Ileum (tissue), 1 donor: ENCODE results near the gene PRKRA.

- PRO-cap: no peak
These were observed 77.6 kb downstream of the OSBPL6 start for GRCh38 chr2:178271803-178272354.

GRCh38 chr2:178450837-178451230, at the start of gene PRKRA:
TSS of gene PRKRA (minus strand) at chr2:178451175.
- PRO-cap: bidirectional peak, plus-strand start at chr2:178450878, minus-strand start at chr2:178450706; bidirectional peak, plus-strand start at chr2:178451335, minus-strand start at chr2:178451153

GRCh38 chr2:178477700-178478166, 667 bp downstream of the FKBP7 start:
- PRO-cap: no peak

GRCh38 chr2:178547492-178547786, 67.2 kb downstream of the PLEKHA3 start:
- PRO-cap: no peak

DNA sequence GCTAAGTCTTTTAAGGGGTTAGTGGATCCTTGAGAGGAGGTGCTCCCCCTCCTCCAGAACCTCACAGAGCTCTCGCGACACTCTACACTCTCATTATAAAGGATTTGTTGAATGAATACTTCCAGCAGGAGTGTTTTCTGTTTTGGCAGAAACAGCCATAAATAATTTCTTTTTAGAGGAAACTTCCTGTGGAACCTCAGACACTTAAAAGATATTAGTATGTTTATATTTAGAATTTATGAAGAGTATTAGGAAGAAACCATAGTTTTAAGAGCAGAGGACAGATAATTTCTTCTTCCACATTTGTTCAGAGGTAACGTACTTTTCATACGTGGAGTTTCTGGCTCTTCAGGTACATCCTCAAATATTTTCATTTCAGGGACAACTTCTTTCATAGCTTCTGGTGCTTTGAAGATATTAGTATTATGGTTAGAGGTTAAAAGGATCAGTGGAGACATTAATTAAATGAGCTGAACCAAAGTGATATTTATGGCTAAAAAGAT, 142.1 kb downstream of the TTN start:
- PRO-cap: no peak

DNA sequence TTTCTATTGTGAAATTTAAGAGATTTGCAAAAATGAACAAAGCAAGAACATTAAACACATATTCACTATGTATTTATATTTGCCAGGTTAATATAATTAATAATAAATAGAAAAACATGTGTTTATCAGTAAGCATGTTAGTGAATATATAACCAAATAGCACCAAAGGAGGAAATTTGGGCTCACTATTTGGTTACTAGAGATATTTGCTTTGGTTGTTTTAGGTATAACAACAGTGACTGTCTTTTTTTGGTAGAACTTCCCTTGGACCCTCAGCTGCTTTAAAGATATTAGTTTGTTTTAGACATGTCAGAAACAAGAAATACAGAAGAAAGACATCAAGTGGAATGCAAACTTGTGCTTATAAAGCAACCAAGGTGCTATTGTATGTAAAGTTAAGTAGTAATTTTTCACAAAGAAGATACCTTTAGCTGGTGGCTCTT, 136.5 kb downstream of the TTN start:
- PRO-cap: no peak

DNA sequence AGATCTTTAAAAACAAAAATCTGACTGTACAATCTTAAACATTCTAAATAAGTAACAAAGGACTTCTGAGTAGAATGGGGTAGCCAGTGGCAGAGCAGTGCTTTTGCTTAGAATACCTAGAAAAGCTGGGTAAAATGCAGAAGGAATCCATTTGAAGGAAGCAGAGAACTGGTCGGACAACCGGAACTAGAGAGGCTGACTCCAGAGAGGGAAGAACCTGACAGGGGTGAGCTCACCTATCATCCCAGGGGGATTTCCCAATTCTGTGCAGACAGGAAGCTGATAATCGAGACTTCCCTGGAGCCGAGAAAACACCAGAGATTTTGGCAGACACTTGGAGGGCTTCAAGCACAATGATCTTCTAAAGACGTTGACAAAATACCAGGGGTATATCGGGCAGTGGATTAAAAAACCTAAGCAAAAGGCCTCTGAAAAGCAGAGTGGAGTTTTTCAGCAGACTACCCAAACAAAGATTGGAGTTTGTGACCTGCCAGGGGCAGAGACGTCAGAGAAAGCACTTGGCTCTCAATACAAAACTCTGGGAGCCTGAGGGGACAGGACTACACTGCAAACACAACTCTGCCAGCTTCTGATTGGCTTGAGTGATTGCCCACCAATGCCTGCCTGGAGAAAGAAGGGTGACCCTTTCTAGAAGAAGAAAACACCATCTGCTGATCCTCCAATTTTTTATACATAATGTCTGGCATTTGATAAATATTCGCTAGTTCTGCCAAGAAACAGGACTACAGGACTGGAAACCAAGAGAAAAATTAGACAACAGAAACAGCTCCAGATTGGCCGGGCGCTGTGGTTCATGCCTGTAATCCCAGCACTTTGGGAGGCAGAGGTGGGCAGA, 67.5 kb upstream of the TTN start:
- PRO-cap: no peak

- PRO-cap: no peak
These were observed 93.5 kb upstream of the CCDC141 start for GRCh38 chr2:179143377-179143907.

DNA sequence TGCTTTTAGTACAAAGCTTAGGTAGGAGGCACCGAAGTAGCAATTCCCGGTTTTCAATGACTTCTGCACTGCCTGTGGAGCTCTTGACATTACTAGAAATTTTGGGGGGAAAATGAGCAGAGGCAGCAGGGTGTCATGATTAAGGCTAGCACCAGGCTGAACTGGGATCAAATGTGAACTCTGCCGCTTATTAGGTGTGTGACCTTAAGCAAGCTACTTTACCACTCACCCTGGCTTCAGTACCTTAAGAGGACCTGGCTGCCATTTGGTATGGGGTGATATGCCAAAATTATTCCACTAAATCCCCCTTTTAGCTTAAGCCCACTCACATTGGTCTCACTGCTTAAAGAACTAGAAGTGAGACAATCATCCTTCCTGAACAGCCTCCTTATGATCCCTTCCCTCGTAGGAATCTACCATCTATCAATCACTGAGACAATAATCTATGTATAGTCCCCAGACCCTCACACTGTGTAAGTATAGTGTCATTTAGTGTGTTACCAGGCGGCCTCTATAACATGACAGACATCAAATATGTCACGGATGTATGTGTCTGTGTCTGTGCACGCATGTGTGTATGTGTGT, 36.9 kb downstream of the SESTD1 start:
- PRO-cap: no peak

DNA sequence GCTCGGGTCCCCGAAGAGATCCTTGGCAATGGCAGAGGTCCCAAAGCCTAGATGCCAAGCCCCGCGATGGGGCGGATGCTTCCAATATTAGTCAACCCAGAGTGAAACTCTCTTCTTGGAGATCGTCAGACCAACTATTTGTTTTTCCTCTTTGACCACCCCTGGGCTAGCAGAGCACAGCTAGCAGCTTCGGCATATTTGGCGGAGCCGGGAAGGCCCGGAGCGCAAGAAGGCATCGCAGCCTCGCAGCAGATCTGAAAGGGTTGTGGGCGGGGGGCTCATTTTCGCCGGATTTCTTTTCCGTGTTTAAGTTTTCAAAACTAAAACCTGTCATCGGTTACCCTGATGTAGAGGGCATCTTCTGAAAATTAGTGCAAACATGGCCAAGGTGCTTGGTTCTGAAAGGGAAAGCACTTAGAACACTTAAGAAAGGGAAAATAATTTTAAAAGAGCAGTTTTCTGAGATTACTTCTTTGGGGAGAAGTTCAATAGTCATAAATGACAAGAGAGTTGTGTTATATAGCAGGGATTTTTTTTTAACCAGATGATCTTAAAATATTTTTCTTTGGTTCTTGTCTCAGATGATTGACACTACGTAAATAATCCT, 417 bp upstream of the ZNF385B start:
- PRO-cap: no peak

- PRO-cap: no peak
These were observed 61.8 kb downstream of the CWC22 start for GRCh38 chr2:179945080-179945909.

DNA sequence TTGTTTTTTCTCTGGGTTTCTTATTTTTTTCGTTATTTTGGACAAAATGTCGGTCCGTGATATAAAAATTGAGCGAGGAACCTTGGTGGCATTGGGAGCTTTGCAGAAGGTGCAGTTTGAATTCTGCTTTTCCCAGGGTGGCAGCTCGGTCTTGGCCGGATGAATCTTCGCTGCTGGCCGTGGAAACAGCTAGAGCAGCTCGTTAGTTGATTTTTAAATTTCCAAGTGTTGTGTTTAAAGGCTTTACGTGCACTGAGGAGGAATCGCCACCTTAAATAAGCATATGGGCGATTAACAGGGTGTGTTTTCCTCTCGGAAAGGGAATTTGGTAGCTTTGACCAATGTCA, 845 bp downstream of the UBE2E3 start:
- PRO-cap: no peak

DNA sequence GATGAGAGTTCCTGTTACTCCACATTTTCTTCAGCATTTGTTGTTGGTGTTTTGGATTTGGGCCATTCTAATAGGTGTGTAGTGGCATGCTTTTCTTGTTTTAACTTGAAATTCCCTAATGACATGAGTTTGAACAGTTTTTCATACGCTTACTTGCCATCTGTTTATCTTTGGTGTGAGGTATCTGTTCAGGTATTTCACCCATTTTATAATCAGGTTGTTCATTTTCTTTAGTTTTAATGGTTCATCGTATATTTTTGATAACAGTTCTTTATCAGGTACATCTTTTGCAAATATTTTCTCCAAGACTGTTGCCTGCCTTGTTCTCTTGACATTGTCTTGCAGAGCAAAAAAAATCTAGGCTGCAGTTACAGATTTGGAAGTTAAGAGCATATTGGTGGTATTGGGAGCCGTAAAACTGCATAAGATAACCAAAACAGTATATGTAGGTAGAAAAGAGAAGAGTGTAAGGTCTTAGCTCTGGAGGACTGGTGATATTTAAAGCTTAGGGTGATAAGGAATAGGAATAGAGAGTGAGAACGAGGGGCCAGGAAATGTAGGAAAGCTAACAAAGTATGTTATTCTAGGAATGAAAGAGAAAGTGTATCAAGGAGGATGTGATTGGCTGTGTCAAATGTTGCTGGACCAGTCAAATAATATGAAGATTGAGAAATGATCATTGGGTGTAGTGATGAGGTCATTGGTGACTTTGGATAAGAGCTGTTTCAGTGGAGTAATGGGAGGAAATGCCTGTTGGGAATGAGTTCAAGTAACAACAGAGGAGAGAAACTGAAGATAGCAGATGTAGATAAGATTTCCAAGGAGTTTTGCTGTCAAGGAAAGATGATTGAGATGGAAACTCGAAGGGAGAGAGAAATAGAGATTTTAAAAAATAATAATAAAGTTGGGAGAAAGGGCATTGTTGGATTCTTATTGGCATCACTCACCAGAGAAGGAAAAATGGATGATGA, 74.2 kb downstream of the UBE2E3 start:
- PRO-cap: no peak

GRCh38 chr2:181300535-181300907, 156.7 kb upstream of the ITGA4 start:
- PRO-cap: no peak

DNA sequence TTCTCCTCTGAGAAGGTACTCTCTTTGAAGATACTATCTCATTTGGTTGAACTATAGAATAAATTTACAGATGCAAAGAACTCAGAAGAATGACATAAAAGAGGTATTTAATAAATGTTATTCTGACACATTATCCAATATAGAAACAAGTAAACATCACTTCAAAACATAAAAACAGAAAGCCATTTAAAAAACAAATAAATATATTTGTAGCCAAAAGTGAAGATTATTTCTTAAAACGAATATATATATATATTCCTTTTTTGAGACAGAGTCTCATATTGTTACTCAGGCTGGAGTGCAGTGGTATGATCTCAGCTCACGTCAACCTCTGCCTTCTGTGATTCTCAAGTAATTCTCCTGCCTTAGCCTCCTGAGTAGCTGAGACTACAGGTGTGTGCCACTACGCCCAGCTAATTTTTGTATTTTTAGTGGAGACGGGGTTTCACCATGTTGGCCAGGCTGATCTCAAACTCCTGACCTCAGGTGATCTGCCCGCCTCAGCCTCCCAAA, 149.7 kb upstream of the ITGA4 start:
- PRO-cap: no peak

DNA sequence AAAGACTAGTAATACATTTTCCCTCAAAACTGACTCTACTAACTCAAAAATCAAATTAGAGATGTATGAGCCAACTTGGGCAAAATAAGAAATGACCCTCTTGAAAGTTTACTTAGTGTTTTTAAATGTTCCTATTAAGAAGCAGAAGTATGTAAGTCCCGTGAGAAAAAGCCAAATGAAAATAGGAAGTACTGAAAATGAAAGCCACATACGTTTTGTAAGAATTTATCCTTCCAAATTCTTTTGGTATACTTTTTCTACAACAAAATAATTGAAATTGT, 148.0 kb upstream of the ITGA4 start:
- PRO-cap: no peak

- PRO-cap: no peak
These were observed 62.6 kb upstream of the ITGA4 start for GRCh38 chr2:181394601-181395015.

DNA sequence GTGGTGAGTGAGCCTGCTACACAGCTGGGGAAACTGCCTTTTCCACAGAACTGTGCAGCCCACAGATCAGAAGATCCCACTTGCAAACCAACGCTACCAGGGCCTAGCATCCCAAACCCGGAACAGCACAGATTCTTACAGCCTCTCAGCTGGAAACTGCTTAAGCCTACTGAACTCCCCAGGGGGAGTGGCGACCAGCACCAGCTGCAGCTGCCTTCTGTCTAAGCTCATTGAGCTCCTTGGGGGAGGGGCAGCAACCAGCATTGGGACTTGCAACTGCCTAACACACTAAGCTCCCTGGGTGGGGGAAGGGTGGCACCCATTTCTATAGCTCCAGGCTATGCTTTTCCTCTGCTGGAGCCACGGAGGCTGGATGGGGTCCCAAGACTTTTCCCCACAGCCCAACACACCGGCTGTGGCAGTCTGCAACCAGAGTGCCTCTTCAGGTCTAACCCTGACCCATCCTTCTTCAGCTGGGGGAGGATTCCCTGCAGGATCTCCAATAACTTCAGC, 46.1 kb upstream of the ITGA4 start:
- PRO-cap: no peak

DNA sequence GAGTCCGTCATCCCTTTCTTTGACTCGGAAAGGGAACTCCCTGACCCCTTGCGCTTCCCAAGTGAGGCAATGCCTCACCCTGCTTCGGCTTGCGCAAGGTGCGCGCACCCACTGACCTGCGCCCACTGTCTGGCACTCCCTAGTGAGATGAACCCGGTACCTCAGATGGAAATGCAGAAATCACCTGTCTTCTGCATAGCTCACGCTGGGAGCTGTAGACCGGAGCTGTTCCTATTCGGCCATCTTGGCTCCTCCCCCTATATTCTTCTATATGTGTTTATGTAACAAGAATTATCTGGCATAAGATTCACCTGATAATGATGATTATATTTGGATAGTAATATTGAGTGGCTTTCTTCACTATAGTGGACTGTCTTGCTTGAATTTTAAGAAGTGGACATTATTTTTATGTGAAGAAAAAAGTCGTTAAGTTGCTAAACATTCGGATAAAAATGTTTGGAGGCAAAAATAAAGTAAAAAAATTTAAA, 45.4 kb downstream of the PPP1R1C start:
- PRO-cap: no peak

DNA sequence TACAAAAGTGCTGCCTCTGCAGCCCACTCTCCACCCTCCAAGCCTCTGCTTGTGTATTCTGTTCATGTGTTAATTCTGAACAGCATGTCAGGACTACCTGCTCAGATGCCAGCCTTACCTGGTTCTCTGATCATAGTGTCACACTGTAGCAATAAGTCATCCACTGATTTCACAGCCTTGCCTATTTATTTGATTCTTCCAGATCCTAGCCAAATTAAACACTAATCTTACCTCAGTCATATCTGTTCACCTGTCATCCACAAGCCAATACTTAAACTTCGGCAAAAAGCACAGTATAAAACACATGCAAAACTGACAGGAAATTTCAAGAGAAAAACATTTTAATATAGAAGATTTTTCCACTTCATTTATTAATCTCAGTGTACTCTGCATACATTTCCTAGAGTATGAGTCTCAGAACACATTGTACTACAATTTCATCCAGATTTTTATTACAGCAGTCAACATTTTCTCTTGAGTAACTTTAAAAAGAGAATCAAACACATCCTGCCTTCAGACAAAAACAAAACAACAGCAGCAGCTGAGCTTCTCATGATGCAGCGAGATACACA, 64.9 kb downstream of the PPP1R1C start:
- PRO-cap: no peak